Liver (tissue), 9 donors: Measurements from ENCODE around the genes NECTIN1 and OAF.

GRCh38 chr11:119380394-119380863 is 1.1 kb downstream of the USP2 start:
- PRO-cap, 5 experiments: no peak in any of the 5 experiments
- RAMPAGE, long total RNA, 2 experiments: no peak in any of the 2 experiments
- RRBS: no CpG with 5 or more reads among the region's 8 CpGs

DNA sequence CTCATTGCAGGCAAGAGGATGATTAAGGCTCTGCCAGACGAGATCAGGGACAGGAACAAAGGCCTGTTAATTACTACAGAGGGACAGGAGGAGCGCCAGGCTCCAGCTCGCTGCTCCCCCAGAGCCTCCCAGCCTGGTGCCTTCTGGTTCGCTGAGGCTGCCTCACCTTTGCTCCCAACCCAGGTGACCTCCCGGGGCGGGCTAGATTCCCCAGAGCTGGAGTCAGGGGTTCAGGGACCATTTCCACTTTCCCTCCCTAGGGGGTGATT is 69.4 kb upstream of the THY1 start:
- PRO-cap, 5 experiments: no peak in any of the 5 experiments
- RAMPAGE, long total RNA, 2 experiments: no peak in any of the 2 experiments
- RRBS: no CpG with 5 or more reads among the region's 6 CpGs

DNA sequence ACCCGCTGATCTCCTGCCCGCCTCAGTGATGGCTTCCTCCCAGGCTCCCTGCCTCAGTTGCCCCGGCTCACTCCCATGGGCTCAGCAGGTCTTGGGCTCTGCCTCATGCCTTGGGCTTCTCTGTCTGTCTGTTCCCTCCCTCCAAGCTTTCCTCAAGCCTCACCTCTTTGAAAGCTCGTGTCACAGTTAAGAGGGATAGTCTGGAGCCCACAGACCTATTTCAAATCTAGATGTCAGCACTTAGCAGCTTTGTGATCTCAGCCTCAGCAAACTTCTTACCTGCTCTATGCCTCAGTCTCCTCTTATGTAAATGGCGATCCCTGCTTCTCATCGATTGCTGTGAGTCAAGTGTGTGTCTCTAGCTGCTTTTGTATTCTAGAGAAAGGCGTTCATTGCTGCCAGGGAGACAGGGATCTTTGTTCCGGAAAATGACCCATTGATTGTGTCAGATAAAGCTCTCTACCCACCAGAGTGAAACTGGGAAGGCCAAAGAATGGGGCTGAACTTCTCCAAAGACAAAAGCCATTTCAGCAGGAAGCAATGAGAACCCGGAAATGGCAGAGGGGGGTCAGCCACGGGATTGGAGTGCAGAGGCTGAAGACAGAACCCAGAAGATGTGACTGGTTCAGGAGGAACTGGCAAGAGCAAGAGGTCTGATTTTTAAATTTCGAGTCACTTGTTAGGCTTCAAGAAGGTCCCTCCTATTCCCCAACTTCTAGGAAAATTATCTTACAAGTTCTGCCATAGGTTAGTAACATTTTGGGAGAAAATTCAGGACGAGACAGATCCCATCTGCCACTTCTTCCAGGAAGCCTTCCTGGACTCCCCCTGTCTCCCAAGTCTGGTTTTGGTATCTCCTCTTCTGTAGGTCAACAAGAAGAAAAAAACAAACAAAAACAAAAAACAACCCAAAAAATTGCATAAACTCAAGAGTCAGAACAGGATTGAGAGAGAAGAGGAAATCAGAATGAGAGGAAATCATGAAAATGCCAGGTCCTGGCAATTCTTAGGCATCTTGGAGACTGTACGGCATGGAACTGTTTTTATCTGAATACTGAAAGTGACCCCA is 110.8 kb downstream of the NECTIN1 start:
- PRO-cap, 5 experiments: peak in 2 of 5 experiments; most common plus-strand start position 610 of the sequence (in 2); most common minus-strand start position 339 of the sequence (in 1)
- RAMPAGE, long total RNA, 2 experiments: no peak in any of the 2 experiments
- RRBS: no CpG with 5 or more reads among the region's 13 CpGs

GRCh38 chr11:119722016-119722455 is 7.0 kb downstream of the NECTIN1 start:
- PRO-cap, 5 experiments: no peak in any of the 5 experiments
- RAMPAGE, long total RNA, 2 experiments: no peak in any of the 2 experiments
- RRBS: no CpG with 5 or more reads among the region's 4 CpGs

DNA sequence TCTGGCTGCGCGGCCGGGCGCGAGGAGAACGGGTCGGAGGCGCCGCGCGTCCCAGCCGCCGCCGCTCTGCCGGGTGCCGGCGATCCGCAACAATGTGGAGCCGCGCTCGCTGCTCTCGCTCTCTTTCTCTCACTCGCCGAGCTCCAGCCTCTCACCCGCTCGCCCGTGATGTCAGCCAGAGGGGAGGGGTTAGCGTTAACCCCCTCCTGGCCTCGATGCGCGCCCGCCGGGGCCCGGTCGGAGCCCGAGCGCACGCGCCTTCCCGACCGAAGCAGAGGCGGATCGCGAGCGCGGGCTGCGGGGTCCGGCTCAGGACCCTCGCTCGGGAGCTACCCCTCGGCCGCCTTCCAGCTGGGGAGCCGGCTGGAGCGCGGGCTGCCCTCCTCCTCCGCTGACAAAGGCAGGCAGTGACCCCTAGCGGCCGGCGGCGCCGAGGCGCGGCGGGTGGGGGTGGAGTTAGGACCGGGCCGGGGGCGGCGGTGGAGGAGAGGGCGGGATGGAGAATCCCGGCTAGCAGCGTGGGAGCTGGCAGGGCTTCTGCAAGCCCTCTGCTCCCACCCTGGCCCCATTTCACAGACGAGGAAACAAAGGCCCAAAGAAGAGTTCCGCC is at the start of gene NECTIN1:
NECTIN1 (minus strand) TSS at position 126 of the 610 bp plus-strand sequence.
- PRO-cap, 5 experiments: peak in 5 of 5 experiments; most common plus-strand start position 465 of the sequence (in 1); most common minus-strand start position 94 of the sequence (in 4)
- RAMPAGE, long total RNA, 2 experiments: no peak in any of the 2 experiments
- RRBS: under 1% methylated on average over 49 of the region's 73 CpGs

DNA sequence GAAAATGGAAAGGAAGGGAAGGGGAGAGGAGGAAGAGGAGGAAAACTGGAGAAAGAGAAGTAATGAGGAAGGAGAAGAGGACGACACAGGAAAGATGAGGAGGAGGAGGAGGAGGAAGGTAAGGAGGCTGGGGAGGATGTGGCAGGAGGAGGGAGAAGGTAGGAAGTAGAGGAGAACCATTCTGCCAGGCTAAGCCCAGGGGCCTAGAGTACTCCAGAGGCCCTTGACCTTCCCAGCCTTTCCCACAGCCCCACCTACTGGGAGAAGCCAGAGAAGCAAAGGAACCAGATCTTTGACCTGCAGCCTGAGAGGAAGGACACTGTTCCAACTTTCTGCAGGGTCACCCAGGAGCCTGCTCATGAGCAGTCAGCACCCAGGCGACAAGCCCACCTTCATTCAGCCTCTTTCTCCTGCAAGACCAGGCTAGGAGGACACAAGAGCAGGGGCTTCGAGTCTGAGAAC is 28.0 kb upstream of the OAF start:
- PRO-cap, 5 experiments: peak in 3 of 5 experiments; most common plus-strand start position 295 of the sequence (in 2); most common minus-strand start position 176 of the sequence (in 1)
- RAMPAGE, long total RNA, 2 experiments: no peak in any of the 2 experiments
- RRBS: no CpG with 5 or more reads among the region's 3 CpGs

- PRO-cap, 5 experiments: peak in 5 of 5 experiments; most common plus-strand start chr11:120210775 (in 3); most common minus-strand start chr11:120210639 (in 3)
- RAMPAGE, long total RNA, 2 experiments: no peak in any of the 2 experiments
- RRBS: 3% methylated on average over 32 of the region's 84 CpGs
Observed at GRCh38 chr11:120210113-120211233, at the start of gene OAF. Gene OAF, plus strand, starts transcription at chr11:120211032.

- PRO-cap, 5 experiments: no peak in any of the 5 experiments
- RAMPAGE, long total RNA, 2 experiments: no peak in any of the 2 experiments
- RRBS: no CpG with 5 or more reads among the region's 1 CpG
Observed at GRCh38 chr11:120230818-120231168, 9.1 kb upstream of the POU2F3 start.

DNA sequence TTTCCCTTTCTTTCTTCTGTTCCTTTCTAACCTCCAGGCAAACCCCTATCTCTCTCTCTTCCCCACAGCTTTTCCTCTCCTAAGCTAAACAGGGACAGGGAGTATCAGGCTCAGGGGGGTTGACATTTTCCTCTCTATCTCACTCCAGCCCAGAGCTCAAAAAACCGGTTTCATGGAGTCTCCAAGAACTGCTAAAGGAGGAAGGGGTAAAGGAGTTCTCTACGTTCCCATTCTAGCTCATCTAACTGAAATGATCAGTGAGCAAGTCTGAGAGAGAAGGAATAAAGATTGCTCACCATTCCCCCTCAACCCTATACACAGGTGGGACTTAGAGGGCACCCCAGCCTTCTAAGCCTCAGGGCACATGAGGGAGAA is 3.5 kb upstream of the POU2F3 start:
- PRO-cap, 5 experiments: no peak in any of the 5 experiments
- RAMPAGE, long total RNA, 2 experiments: no peak in any of the 2 experiments
- RRBS: no CpG with 5 or more reads among the region's 2 CpGs

DNA sequence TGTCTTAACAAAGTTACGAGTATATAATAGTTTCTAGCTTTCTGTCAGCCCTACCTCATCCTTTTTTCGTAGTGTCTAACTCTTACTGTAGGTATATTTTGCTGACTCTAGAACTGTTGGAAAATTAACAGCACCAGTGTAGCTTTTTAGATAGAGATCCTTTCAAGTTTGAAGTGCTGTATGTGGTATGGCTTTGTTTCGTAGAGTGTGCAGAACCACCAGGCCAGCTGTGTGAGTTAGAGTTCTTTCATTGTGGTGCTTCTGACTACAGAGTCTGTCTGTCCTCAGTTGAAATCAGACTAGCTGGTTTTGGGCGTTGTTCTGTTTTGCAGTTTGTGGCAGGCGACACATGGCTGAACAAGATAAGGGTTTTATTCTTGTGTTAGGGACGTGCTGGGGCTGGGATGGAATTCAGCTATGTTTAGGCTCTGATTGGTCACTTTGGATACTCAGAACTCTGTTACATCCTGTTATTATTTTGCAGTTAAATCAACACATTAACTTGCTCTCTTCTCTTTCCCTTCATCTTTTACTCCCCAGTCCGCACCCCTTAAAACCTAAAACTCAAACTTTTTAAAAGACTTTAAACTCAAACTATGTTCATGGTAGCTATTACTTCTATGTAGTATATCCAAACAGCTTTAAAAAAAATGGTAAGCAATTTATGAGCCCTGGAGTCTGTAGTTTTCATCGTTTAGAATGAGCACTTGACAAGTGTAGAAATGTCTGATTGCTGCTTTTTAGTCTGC is 3.3 kb downstream of the ARHGEF12 start:
- PRO-cap, 5 experiments: peak in 3 of 5 experiments; most common plus-strand start position 374 of the sequence (in 2); most common minus-strand start position 263 of the sequence (in 1)
- RAMPAGE, long total RNA, 2 experiments: no peak in any of the 2 experiments
- RRBS: no CpG with 5 or more reads among the region's 8 CpGs

DNA sequence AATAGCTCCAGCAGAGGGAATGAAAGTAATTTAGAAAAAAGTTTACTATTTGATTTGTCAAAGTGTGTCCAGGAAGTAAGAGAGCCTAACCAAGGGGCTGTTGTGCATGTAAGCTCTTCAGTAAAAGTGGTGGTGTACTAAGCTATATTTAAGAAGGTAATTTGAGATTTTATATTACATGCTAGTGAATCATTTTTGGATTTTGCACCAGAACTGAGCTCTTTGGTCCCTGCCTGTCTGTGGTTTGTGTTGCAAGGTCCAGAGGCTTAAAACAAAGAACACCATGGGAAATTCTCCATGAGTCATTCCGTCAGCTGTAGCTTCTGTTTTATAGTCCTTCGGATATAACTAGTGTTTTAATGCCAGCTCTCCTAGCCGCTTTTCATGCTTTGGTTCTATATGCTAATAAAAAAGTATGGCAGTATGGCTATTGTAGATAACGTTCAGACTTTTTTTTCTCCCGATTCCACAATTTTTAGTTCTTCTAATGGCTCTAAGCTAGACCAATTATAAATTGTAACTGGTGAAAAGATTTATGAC is 64.6 kb downstream of the ARHGEF12 start:
- PRO-cap, 5 experiments: peak in 2 of 5 experiments; most common plus-strand start position 351 of the sequence (in 1); most common minus-strand start position 239 of the sequence (in 1)
- RAMPAGE, long total RNA, 2 experiments: no peak in any of the 2 experiments
- RRBS: no CpG with 5 or more reads among the region's 5 CpGs

DNA sequence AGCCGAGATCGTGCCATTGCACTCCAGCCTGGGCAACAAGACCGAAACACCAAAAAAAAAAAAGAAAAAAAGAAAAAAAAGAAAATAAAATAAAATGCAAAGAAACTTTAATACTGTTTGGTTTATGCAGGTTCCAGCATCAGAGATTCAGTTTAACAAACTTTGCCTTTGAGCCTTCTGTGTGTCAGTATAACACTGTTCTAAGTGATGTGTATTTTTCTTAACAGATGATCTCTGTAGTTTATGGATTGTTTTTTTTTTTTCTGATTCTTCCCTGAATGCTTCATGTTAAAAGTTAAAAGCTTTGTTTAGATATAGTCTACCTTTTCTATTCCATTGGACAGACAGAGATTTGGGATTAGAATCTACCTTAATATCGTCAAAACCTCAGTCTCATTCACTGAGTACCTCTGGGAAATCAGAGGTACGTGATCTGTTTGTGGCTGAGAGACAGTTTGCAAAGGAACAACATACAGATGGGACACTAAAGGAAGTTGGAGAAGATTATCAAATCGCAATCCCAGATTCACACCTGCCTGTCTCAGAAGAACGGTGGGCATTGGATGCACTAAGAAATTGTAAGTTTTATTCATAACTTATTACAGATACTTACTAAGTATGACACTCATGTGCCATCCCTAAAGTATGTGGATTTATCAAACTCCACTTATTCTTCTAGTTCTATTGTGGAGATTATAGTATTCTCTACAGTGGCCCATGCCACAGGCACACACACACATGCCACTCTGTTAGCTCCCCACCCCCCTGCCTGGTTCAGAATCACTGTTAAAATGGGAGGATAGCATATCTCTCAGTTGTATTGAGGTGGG is 33.5 kb upstream of the GRIK4 start:
- PRO-cap, 5 experiments: no peak in any of the 5 experiments
- RAMPAGE, long total RNA, 2 experiments: no peak in any of the 2 experiments
- RRBS: no CpG with 5 or more reads among the region's 7 CpGs

DNA sequence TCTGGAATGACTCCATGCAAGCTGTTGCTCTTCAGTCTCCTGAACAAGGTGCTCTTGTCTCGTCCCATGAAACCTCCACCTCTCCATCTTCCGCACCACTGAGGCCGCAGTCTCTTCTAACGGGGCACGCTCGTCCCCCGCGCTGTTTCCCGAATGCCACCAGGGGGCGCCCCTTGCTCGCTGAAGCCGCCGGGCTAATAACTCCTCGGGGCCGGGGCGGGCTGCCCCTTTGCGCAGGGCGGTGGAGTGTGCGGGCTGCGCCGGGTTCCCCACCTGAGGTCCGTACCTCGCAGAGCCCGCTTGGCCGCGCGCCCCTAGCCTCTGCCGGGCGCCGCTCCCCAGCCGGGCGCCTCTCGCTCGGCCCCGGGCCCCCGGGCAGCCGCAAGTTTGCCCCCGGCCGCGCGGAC is 467 bp upstream of the GRIK4 start:
- PRO-cap, 5 experiments: no peak in any of the 5 experiments
- RAMPAGE, long total RNA, 2 experiments: no peak in any of the 2 experiments
- RRBS: 1% methylated on average over 14 of the region's 41 CpGs

DNA sequence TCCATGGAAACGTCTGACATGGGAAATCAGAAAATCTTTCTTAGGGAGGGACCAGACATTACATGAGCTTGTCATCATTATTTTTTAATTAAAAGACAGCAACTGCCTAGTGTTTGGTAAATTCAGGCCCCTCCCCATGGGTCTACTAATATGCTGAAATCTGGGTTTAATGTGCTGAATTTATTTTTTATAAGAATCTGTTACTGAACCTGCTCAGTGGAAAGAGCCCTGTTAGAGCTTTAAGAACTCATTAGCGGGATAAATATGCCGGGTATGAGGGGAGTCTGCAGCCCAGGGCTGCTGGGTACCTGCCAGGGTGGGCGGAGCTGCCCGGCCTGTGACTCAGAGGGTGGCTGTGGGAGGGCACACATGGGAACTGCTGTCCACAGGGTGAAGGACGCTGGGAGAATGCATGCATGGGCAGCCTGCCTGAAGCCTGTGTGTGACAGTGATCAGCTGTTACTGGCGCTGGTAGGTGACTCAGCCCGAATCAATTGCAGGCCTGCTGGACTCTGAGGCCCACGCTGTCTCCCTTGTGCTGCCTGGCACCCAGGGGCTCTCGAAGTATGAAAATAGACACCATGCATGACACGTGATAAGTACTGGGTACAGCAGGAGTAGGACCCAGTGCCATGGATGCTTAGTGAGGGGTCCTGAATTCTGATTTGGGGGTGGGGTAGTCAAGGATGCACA is 36.2 kb downstream of the GRIK4 start:
- PRO-cap, 5 experiments: no peak in any of the 5 experiments
- RAMPAGE, long total RNA, 2 experiments: no peak in any of the 2 experiments
- RRBS: 9% methylated on average over 3 of the region's 11 CpGs

GRCh38 chr11:120564506-120565403 is 53.2 kb downstream of the GRIK4 start:
- PRO-cap, 5 experiments: no peak in any of the 5 experiments
- RAMPAGE, long total RNA, 2 experiments: no peak in any of the 2 experiments
- RRBS: 8% methylated on average over 25 of the region's 81 CpGs

GRCh38 chr11:121236643-121237114 is 55.9 kb upstream of the SC5D start:
- PRO-cap, 5 experiments: no peak in any of the 5 experiments
- RAMPAGE, long total RNA, 2 experiments: no peak in any of the 2 experiments
- RRBS: 95% methylated on average over 1 of the region's 12 CpGs

GRCh38 chr11:121482284-121482897 is 30.3 kb downstream of the SORL1 start:
- PRO-cap, 5 experiments: peak in 4 of 5 experiments; most common plus-strand start chr11:121482653 (in 3); most common minus-strand start chr11:121482487 (in 1)
- RAMPAGE, long total RNA, 2 experiments: no peak in any of the 2 experiments
- RRBS: no CpG with 5 or more reads among the region's 8 CpGs

DNA sequence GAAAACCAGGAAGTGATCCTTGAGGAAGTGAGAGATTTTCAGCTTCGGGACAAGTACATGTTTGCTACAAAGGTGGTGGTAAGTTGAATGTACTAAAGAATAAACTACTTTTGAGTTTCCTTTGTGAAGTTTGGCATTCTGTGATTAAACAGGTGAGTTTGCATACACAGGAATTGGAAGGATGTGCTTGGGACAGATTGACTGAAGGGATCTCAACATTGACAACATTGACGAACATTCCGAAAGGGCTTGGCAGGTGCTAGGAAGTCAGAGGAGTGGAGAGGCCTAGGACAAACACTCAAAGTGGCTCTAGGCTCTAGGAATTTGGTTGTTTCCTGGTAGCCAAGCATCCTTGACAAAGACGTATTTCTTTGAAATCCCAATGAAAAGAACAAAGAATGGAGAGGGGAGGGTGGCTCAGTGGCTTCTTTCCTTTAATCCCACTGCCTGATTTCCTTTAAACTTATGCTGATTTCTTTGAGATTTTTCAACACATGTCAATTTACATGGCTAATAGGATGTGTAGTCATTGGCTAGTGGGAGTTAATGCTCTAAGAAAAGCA is 44.9 kb downstream of the SORL1 start:
- PRO-cap, 5 experiments: no peak in any of the 5 experiments
- RAMPAGE, long total RNA, 2 experiments: no peak in any of the 2 experiments
- RRBS: no CpG with 5 or more reads among the region's 4 CpGs

GRCh38 chr11:121582317-121582882 is 130.3 kb downstream of the SORL1 start:
- PRO-cap, 5 experiments: peak in 4 of 5 experiments; most common plus-strand start chr11:121582497 (in 2); most common minus-strand start chr11:121582390 (in 4)
- RAMPAGE, long total RNA, 2 experiments: no peak in any of the 2 experiments
- RRBS: no CpG with 5 or more reads among the region's 4 CpGs

DNA sequence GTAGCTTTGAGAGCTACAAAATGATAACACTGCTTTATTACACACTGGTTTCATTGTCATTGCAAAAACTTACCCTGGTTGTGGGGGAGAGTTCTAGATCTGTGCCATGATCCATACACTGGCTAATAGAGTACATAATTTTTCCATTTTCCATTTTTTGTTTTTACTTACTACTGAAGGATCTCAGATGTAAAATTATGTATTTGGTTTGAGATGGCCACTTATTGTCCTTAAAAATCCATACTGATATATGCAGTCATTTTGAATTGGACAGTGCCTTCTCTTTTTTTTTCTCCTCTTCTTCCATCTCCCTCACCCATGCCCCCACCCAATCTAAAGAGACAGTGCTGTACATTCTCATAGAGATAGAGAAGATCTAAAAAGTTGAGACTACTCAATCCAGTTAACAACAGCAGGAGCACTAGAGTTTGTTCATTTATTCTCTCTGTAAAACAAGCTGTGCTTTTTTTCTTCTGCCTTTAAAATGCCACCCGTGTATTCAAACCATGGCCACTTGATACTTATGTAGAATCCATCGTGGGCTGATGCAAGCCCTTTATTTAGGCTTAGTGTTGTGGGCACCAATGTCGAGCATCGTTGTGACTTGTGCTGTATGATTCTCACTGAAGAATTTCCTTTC is 178.3 kb downstream of the SORL1 start:
- PRO-cap, 5 experiments: no peak in any of the 5 experiments
- RAMPAGE, long total RNA, 2 experiments: no peak in any of the 2 experiments
- RRBS: no CpG with 5 or more reads among the region's 4 CpGs